Peritoneum (tissue), 1 donor: ENCODE data around the genes SLC24A3 and RIN2.

DNA sequence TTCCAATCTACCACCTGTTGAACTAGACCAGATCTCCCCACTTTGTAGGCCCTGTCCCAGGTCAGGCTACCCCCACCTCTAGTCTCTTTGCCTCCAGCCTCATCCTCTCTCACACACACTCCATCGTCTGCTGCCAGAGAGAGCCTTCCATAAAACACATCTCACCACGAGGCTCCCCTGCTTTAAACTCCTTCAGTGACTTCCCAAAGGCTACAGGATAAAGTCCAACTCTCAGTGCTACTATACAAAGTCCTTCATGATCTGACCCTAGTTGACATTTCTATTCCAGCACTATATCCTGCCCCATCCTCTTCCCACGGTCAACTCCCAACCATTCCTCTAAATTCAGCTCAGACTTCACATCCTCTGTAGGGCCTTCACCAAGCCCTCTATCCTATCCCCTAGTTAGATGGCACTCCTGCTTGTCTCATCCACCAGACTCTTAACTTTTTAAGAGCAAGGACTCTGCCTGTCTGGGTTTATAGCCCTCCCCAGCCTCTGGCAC is 36.2 kb downstream of the KIF16B start:
- PRO-cap, result no peak

GRCh38 chr20:17169534-17170172 is 57.2 kb upstream of the PCSK2 start:
- PRO-cap, result no peak

- PRO-cap, result no peak
These were observed 1.1 kb downstream of the PCSK2 start for GRCh38 chr20:17227820-17228519.

- PRO-cap, result no peak
These were observed 11.8 kb upstream of the BFSP1 start for GRCh38 chr20:17542819-17543440.

DNA sequence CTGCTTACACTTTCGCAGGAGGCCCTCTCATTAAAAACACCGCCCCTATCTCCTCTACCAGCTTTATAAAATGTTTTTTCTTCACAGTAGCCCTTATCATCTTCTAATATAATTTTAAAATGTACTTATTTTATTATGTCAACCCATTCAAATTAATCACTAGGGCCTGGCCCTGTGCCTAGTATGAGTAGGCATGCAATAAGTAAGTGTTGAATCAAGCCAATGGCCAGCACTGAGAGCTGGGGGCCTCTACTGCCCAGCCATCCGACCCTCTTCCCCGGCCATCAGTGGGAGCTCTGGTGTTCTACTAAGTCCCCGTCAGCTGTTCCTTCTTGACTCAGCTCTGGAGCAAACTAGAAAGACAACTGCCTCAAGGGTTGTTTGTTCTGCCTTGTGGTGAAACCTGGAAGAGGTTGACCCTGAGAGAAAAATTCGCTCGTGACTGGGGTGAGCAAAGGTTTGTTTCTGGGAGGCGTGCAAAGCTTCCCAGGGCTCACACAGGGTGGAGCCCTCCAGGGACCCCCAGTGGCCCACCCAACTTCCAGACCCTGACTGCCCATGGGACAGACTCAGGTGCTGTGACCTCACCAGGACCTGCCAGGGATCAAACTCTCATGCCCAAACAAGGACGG is 50.2 kb downstream of the BANF2 start:
- PRO-cap, result no peak

- PRO-cap, result no peak
These were observed 86.1 kb downstream of the SNX5 start for GRCh38 chr20:17882464-17882917.

DNA sequence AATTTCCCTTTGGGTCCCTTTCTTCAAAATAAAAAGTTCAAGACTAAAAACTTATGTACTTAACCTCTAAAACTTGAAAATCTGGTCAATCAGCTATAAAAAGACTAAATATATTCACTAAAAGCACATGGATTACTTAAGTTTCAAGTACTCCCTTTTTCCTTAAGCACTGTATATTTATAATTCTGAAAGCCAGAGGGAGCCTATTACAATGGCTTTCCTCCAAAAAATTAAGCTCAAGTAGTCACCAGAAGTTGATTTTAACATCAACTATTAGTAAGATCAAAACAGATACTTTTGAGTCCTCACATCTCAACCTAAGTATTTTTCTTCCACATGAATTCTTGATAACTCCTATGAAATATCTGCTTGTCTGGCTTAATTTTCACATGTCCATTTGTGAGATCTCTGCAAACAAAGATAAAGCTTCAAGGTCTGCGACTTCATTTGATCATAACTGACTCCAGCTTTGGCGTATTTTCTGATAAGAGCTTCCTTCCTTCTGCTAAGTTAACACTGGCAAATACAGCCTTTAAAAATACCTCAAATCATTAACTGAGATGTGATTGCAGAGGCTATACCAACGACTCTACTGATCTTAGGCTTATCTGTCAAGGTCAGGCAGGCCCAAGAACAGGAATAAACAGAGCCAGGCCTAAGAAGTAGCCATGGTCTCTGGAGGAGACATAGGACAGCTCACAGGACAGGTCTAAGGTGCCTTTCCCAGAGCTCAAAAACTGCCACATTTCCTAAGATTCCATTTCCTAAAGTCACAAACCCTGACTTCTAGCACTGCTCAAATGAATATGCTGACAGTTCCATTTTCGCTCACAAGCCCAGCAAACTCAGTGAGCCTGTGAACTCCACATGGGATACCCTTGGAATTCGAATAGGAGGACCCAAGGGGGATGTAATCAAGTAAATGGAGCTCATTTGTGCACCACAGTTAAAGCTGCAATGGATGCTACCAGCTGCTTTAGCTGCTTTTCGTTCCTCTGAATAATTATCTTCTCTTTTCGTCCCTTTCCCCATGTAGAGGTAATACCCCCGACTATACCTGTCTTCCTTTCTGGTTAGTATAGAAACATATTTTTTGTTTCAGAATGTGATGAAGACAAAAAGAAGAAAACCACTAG is 9.9 kb downstream of the SNX5 start:
- PRO-cap, result no peak

- PRO-cap, result no peak
These were observed 1.0 kb downstream of the MGME1 start for GRCh38 chr20:17969713-17970421.

- PRO-cap, result no peak
These were observed 20.6 kb upstream of the ZNF133 start for GRCh38 chr20:18267626-18268203.

DNA sequence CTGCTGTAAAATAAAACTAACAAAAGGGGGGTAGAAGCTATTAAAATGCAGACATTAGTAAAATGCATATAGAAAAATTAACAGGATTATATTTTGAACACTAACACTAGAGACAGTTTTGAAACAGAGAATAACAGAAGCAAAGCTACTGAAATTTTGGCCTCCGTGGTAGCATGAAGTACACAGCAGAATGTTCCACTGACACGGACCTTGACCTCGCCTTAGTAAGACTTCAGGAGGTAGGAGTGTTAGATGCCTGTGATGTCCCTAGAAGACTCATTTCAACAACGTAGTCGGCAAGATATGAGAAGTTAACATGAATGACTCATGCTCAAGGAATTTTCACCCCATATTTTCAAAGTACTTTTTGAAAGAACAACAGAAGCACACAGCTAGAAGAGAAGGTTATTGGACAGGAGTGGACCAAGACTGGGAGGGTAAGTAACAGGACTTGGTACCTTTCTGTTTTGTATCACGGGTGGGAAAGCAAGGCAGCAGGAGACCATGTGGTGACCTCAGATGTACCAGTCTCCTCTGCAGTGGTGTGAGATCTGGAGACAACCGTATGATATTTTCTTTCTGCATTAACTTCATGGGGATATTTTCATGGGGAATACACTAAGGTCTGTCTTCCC is 78.0 kb downstream of the DZANK1 start:
- PRO-cap, result no peak

GRCh38 chr20:18585033-18585757 is 2.7 kb upstream of the DTD1 start:
- PRO-cap, result no peak

- PRO-cap, result no peak
These were observed 170.5 kb downstream of the SCP2D1 start for GRCh38 chr20:18983974-18984673.

GRCh38 chr20:19032721-19033235 is 179.7 kb upstream of the SLC24A3 start:
- PRO-cap, result no peak

GRCh38 chr20:19075240-19075556 is 137.2 kb upstream of the SLC24A3 start:
- PRO-cap, result no peak

GRCh38 chr20:19210447-19210802 is 2.0 kb upstream of the SLC24A3 start:
- PRO-cap, result no peak

GRCh38 chr20:19212263-19213184 is at the start of gene SLC24A3:
TSS of gene SLC24A3 (plus strand) at chr20:19212642.
- PRO-cap, result no peak

GRCh38 chr20:19701261-19701914 is 56.7 kb upstream of the RIN2 start:
- PRO-cap, result no peak

DNA sequence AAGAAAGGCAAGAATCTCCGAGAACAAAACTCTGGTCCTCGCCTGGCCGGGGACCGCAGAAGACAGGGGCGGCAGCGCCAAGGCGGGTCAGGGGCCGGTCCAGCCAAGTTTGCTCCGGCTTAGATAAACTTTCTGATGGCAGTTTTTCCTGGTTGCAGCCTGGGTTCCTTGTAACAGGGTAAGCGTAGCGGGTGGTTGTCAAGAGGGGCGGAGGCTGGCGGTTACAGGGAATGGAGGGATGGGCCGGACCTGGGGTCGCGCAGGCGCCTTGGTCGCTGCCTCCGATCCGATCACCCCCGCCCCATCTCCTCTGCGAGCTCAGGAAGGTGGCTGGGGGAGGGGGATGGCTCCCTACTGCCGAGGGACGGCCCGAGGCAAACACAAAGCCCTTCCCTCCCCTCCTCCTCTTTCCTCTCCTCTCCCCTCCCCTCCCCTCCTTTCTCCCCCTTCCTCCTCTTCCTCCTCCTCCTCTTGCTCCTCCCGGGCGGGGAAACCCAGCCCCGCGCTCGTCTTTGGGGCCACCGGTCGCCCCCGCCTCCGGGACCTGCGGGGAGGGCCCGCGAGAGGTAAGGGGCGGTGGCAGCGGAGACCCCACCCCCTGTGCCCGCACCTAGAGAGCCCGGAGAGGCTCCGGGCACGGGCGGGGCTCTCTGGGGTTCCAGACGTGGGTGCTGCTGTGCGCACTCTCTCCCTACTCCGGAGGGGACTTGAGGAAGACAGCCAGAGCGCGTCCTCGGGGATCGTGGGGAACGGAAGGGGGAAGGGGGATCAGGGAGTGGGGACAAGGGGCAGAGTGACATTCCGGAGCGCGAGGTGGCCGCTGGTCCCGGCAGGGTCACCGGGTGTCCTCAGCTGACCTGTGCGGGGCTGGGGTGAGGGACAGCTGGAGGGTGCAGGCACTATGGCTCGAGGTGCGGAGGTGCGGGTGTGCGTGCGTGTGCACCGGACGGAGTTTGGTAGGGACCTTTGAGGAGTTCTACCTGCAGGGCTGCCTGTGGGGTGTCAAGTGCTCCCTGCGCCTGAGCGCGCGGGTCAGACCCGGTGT is at the start of gene RIN2:
Gene RIN2, plus strand, starts transcription at position 497 of the 1,045 bp plus-strand sequence.
- PRO-cap, result no peak

DNA sequence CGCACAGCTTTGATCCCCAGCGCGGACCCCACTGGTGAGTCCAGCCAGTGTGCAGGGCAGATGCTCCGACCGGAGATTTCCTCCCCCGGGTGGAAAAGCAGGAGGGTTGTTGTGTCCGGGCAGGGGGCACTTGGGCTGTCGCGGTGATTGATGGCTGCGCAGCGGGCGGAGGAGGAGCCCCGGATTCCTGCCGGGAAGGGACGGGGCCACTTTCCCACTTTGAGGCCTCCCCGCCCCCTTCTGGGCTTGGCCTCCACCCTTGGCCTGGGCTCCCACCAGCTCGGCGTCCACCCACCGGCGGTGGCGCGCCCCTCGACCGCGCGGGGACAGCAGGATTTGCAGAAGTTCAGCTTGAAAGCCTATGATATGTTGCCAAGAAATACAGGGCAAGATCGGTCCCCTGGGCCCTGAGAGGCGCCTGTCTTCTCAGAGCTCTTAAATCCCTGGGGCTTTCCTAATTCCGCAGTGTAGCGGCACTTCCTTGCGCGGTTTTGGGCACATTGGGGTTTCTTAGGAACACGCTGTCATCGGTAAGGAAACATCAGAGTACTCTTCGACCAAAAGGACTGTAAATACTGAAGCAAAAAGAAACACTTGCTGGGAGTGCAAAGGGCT is 856 bp downstream of the RIN2 start:
- PRO-cap, result no peak

GRCh38 chr20:19786205-19786790 is 28.2 kb downstream of the RIN2 start:
- PRO-cap, result no peak